Endothelial cell of umbilical vein (primary cell): ENCODE measurements around the gene SCLY.

GRCh38 chr2:237757204-237757605 lies 41.4 kb upstream of the RBM44 start:
- PRO-cap, result no peak
CAGE:
- cytosol, long polyA minus RNA, result no peak
- cytosol, long polyA plus RNA, result no peak
- long polyA plus RNA, result no peak
- nucleus, long polyA minus RNA, result no peak
- nucleus, long polyA plus RNA, result no peak

DNA sequence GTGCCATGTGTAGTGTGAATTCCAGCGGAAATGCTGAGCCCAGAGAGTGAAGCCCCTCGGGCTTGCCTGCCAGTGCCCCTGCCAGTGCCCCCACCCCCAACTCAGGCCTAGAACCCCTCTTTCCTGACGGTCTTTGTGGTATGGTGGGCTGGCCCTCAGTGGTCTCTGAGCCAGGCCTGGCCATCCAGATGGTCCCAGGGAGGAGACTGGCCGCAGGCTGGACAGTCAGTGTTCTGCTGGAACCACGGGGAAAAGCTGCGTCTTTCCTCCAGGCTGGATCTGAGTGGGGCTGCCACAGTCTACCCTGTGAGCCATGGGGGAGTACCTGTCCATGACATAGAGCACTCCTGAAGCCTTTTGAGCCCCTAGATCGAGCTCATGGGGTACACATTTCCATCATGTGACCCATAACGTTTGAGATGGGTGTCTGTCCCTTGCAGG lies 3.2 kb downstream of the RAMP1 start:
- PRO-cap, result no peak
CAGE:
- cytosol, long polyA minus RNA, result no peak
- cytosol, long polyA plus RNA, result no peak
- long polyA plus RNA, result no peak
- nucleus, long polyA minus RNA, result no peak
- nucleus, long polyA plus RNA, result no peak

DNA sequence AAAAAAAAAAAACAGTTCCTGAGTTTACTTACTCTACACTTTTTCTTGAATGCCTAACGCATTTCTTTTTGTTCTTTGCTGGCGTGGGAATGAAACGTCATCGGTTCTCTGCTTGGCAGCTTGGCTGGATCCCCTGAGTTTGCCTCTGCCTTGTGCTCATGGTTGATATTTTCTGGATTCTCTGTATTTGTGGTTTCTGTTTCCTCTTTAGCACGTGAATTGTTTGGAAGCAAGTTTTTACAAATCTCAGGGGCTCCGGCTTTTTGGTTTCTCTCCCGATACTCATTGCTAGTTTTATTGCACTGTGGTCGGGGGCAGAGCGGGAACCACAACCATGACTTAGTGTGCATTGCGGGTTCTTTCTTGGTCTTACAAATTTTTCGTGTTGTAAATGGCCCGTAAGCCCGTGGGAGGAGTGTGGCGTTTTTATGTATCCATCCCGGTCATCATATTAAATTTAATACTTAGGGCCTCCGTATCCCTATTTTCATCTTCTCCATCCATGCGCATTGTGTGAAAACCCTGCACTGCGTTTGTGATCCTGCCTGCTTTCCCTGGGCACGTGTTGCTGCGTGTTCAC lies 9.3 kb downstream of the RAMP1 start:
- PRO-cap, result no peak
CAGE:
- cytosol, long polyA minus RNA, result no peak
- cytosol, long polyA plus RNA, result no peak
- long polyA plus RNA, result no peak
- nucleus, long polyA minus RNA, result no peak
- nucleus, long polyA plus RNA, result no peak

- PRO-cap, result no peak
CAGE:
- cytosol, long polyA minus RNA, result no peak
- cytosol, long polyA plus RNA, result no peak
- long polyA plus RNA, result no peak
- nucleus, long polyA minus RNA, result no peak
- nucleus, long polyA plus RNA, result no peak
These were observed 13.9 kb downstream of the RAMP1 start for GRCh38 chr2:237873291-237873817.

GRCh38 chr2:237968331-237969178 lies 1.7 kb downstream of the UBE2F start:
- PRO-cap, result no peak
CAGE:
- cytosol, long polyA minus RNA, result no peak
- cytosol, long polyA plus RNA, result no peak
- long polyA plus RNA, result no peak
- nucleus, long polyA minus RNA, result no peak
- nucleus, long polyA plus RNA, result no peak

- PRO-cap, result bidirectional peak, plus-strand start at chr2:238061024, minus-strand start at chr2:238060743
CAGE:
- cytosol, long polyA minus RNA, result start-site peak on the plus strand at chr2:238060999-238061057, 29 reads
- cytosol, long polyA plus RNA, result no peak
- long polyA plus RNA, result start-site peak on the plus strand at chr2:238061015-238061057, 150 and 115 reads in 2 replicates
- nucleus, long polyA minus RNA, result no peak
- nucleus, long polyA plus RNA, result no peak
These were observed at the start of gene SCLY for GRCh38 chr2:238060931-238061521. Gene SCLY (plus strand): TSS chr2:238061001.

- PRO-cap, result no peak
CAGE:
- cytosol, long polyA minus RNA, result no peak
- cytosol, long polyA plus RNA, result no peak
- long polyA plus RNA, result no peak
- nucleus, long polyA minus RNA, result no peak
- nucleus, long polyA plus RNA, result no peak
These were observed 17.8 kb downstream of the ERFE start for GRCh38 chr2:238176468-238177134.

- PRO-cap, result no peak
CAGE:
- cytosol, long polyA minus RNA, result no peak
- cytosol, long polyA plus RNA, result no peak
- long polyA plus RNA, result no peak
- nucleus, long polyA minus RNA, result no peak
- nucleus, long polyA plus RNA, result no peak
These were observed 12.4 kb downstream of the TRAF3IP1 start for GRCh38 chr2:238332679-238333124.

DNA sequence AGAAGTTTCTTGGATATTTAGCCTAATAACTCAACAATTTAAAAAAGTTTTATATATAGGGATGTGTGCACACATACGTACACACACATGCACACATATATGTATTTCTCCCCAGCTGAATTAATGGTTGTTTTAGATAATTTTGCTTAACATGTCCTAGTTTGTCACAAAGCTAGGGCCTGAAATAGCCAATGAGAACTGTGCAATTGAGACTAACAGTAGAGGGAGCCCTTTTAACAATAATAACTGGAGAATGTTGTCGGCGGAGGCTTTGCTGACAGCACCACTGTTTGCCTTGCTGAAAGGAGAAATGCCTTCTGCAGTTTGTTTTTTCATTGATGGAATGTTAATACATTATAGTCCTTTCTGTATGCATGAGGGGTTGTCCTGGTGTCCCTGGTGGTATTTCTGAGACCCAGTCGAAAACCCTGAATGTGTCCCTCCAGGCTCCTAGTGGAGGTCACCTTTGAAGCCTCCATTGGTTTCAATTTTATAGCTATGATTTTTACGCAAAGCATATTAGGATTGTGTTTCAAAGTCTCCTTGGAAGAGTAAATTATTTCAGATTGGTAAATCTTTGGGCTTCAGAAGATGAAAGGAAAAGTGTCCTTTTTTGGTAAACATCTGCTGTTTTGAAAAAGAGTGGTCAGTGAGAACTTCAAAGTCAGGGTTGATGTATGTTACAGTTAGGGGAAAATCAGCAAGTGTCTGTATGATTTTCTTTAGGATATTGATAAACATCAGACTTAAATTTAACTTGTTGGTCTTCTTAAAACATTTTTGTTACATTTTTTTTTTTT lies 37.2 kb downstream of the TRAF3IP1 start:
- PRO-cap, result no peak
CAGE:
- cytosol, long polyA minus RNA, result no peak
- cytosol, long polyA plus RNA, result no peak
- long polyA plus RNA, result no peak
- nucleus, long polyA minus RNA, result no peak
- nucleus, long polyA plus RNA, result no peak

GRCh38 chr2:238853590-238854480 lies 6.0 kb downstream of the TWIST2 start:
- PRO-cap, result no peak
CAGE:
- cytosol, long polyA minus RNA, result no peak
- cytosol, long polyA plus RNA, result no peak
- long polyA plus RNA, result no peak
- nucleus, long polyA minus RNA, result no peak
- nucleus, long polyA plus RNA, result no peak

DNA sequence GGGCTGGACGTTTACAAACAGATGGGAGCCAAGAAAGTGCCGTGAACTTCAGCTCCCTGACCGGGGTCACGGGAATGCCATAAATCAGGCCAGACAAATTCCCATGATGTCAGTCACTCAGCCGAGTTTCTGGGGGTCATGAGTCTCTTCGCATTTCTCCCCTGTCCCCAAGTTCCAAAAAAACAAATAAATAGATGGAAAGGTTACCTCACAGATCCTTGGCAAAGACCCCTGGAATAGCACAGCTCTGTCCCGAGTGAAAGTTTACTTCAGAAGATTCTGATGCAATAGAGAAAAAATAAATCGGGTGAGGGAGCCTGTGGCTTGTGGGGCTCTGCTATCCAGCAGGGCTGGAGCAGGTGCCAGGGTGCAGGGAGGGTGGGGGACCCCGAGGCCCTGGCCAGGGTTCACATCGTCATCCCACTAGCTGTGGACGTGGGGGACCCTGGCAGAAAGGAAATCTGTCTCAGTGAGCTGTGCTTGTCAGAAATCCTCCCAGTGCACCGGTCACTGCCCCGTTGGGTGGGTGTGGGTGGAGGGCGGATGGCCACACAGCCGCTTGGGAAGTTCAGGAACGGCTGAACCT lies 27.8 kb downstream of the TWIST2 start:
- PRO-cap, result no peak
CAGE:
- cytosol, long polyA minus RNA, result no peak
- cytosol, long polyA plus RNA, result no peak
- long polyA plus RNA, result no peak
- nucleus, long polyA minus RNA, result no peak
- nucleus, long polyA plus RNA, result no peak

DNA sequence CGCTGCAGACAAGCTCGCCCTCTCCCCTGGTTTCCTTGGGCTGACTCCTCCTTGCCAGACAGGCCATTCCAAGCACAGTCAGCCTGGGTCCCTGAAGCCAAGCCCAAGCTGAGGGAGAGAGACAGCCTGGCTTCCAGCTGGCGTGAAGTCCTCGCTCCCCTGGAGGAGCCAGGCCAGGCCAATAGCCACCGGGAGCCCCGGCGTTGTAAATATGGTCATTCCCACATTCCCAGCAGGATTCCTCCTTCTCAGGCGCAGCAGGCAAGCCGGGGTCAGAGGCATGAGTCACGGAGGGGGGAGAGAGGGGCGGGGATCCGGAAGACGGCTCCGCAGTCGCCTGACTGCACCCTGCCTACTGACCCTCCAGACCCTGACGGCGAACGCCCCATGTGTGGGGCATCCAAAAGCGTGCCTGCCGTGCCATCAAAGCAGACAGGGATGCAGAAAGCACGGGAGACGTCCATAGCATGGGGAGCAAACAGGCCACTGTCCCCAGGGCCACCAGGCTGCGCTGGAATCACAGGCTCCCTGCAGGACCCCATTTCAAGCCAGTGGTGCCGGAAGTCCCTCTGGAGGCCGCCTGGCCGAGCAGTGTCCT lies 48.1 kb downstream of the TWIST2 start:
- PRO-cap, result bidirectional peak, plus-strand start at position 327 of the sequence, minus-strand start at position 213 of the sequence
CAGE:
- cytosol, long polyA minus RNA, result no peak
- cytosol, long polyA plus RNA, result no peak
- long polyA plus RNA, result no peak
- nucleus, long polyA minus RNA, result no peak
- nucleus, long polyA plus RNA, result no peak

DNA sequence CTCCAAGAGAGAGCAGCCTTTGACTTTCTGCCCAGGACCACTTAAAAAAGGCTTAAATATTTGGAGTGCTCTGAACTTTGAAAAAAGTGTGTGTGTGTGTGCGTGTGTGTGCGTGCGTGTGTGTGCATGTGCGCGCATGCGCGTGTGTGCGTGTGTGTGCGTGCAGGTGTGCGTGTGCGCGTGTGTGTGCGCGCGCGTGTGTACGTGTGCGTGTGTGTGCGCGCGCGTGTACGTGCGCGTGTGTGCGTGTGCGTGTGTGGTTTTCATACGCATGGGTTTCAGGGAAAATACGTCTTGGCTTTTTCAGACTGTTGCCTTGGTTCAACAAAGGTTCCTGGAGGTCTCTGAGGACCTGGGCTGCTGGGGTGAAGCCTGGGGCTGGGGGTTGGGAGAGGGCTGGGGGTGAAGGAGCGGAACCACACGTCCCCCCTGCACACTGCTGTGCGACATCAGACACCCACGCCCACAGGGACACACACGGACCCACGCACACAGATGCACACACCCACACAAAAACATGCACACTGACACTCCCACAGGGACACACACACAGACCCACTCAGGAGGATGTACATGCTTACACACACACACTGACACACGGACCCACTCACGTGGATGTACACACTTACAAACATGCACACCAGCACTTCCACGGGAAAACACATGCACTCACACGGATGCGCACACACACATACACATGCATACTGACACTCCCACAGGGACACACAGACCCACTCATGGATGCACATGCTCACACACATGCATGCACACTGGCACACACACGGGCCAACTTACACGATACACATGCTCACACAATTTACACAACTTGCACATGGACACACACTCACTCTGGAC lies 58.1 kb downstream of the TWIST2 start:
- PRO-cap, result no peak
CAGE:
- cytosol, long polyA minus RNA, result no peak
- cytosol, long polyA plus RNA, result no peak
- long polyA plus RNA, result no peak
- nucleus, long polyA minus RNA, result no peak
- nucleus, long polyA plus RNA, result no peak

DNA sequence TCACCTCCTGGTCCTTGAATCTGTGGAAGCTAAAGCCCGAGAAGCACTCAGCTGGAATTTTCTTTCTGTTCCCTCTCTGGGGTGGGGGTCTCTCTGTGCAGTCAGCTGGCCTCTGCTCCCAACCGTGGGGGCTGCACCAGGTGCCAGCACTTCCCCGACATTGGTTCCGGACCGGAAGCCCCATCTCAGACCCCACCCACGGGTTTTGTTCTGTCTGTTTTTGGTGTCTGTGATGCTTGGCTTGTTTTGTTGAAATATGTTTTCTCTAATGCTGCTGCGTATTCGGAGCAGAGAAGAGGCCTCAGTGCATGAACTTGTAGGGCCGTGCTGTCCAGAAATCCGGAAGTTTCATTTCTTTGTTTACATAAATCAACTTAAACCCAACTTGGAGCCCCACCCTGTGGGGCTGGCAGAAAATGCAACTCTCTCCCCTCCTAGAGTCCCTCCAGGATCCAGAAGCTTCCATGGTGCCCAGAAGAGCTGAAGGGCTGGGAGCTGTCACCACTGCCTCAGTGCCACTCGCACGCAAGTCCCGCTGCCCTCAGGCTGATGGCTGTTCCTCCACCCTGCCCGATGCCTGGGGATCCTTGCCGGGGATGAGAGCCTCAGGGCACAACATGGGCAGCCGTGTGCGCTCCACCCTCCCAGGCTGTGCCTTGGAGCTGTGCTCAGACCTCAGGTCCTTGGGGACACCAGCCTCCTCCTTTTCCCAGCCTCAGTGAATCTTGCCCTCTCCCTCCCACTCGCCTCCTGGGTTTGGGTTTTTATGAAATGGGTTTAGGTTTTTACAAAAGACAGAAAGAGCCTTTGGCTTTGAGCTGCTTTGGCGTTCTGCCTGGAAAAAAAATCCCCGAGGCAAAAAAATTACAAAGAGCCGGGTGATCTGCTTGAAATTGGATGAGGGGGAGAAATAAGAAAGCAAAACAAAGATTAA lies 155.0 kb downstream of the TWIST2 start:
- PRO-cap, result no peak
CAGE:
- cytosol, long polyA minus RNA, result no peak
- cytosol, long polyA plus RNA, result no peak
- long polyA plus RNA, result no peak
- nucleus, long polyA minus RNA, result no peak
- nucleus, long polyA plus RNA, result no peak

DNA sequence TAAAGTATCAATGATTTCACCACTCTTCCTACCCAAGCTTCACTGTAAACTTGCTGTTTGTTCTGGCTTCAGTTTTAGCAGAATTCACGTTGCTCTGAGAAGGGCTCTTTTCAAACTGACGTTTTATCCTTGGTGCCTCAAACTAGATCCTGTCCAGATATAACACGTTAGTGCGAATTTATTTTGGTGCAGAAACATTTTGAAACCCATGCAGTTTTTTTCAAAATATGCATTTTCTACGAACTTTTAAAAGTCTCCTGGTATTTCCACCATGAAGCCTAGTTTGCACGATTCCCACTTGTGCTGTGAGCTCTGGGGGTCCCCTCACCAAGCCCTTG lies 224.2 kb downstream of the TWIST2 start:
- PRO-cap, result no peak
CAGE:
- cytosol, long polyA minus RNA, result no peak
- cytosol, long polyA plus RNA, result no peak
- long polyA plus RNA, result no peak
- nucleus, long polyA minus RNA, result no peak
- nucleus, long polyA plus RNA, result no peak

GRCh38 chr2:239253209-239254072 lies 147.4 kb downstream of the HDAC4 start:
- PRO-cap, result no peak
CAGE:
- cytosol, long polyA minus RNA, result no peak
- cytosol, long polyA plus RNA, result no peak
- long polyA plus RNA, result no peak
- nucleus, long polyA minus RNA, result no peak
- nucleus, long polyA plus RNA, result no peak

- PRO-cap, result no peak
CAGE:
- cytosol, long polyA minus RNA, result no peak
- cytosol, long polyA plus RNA, result no peak
- long polyA plus RNA, result no peak
- nucleus, long polyA minus RNA, result no peak
- nucleus, long polyA plus RNA, result no peak
These were observed 141.2 kb downstream of the HDAC4 start for GRCh38 chr2:239259519-239260197.

DNA sequence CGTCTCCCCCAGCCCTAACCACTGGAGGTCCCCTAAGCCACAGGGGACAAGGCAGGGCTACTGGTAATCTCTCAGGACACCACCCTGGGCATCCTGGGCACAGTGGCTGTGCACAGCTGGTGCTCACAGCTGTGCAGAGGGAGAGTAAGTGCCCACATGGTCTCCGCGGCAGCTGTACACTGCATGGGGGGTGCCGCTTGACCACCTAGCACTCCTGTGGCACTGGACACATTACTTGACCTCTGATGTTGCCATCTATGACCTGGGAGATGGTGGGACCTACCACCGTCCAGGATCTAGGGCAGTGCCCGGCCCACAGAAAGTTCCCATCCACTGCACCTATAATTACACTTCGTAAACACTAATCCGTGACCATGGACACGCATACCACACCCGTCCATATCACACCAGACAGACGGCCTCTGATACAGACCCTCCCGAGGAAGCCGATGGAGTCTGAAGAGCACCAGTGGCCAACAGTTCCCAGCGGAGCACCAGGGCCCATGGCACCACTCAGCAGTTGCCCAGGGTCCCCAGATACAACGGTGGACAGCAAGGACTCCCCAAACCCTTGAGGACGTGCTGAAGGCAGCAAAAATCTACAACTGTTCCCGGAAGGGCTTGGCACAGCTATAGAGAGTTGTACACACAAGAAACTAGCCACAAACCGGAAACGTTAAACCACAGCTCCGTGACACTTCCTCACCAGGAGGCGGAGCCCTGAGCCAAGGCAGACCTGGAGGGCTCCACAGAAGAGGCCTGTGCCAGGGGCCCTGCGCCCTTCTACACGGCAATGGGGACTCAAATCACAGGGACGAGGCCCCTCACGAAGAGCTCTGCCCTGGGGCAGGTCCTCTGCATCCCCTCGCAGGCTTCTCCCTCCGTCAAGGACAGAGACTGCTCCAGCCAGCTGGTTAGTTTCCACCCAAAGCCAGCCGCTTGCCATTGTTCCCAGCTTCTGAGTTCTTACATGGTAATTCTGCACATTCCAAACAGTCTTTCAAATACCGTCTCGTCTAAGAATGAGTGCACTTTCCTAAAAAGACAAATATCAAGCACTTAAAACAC lies 133.6 kb downstream of the HDAC4 start:
- PRO-cap, result no peak
CAGE:
- cytosol, long polyA minus RNA, result no peak
- cytosol, long polyA plus RNA, result no peak
- long polyA plus RNA, result no peak
- nucleus, long polyA minus RNA, result no peak
- nucleus, long polyA plus RNA, result no peak

DNA sequence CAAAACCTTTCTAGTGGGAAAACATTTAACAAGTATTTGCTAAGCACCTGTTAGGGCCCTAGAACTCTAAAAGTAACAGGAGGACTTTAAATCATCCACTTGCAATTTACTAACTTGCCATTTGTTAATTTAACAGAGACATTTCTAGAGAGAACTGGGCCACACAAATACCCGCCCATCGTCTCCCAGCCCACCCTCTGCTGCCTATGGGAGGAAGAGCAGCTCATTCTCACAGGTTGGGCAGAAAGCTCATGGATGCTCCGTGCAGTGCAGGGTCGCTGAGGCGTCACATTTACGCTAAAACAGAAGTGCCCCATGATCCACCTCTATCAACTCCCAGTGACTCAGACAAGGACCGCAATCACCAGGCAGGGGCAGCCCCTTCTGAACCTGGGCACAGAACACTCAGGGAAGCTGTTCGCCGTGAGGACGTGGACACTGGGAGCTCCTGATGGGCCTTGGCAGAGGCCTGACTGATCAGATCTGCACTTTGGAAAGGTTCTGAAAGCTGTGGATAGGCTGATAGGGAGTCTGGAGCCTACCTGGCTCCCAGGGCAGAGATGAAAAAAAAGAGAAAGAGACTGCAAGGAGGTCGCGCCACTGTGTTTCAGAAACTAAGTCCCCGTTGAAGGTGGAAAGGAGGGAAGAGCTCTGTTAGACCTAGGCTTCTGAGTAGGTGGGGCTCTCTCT lies 106.8 kb downstream of the HDAC4 start:
- PRO-cap, result no peak
CAGE:
- cytosol, long polyA minus RNA, result no peak
- cytosol, long polyA plus RNA, result no peak
- long polyA plus RNA, result no peak
- nucleus, long polyA minus RNA, result no peak
- nucleus, long polyA plus RNA, result no peak

DNA sequence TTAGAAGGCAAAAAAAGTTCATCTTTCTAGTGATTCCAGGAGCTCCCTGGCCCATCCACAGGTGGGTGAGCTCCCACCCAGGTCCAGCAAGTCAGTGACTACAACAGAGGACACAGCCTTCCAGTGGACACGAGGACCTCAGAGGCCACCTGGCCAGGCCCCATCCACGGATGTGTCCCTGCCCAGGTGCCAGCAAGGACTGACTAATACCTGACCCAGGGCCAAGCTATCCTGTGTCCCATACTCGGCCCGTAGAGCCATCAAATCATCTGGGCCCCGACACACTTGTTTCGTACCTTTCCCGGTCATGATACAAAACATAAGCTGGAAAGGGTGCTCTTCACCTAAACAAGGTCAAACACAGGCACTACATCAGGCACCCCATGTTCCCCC lies 94.6 kb downstream of the HDAC4 start:
- PRO-cap, result no peak
CAGE:
- cytosol, long polyA minus RNA, result no peak
- cytosol, long polyA plus RNA, result no peak
- long polyA plus RNA, result no peak
- nucleus, long polyA minus RNA, result no peak
- nucleus, long polyA plus RNA, result no peak